ENCODE data around the gene OLAH.

DNA sequence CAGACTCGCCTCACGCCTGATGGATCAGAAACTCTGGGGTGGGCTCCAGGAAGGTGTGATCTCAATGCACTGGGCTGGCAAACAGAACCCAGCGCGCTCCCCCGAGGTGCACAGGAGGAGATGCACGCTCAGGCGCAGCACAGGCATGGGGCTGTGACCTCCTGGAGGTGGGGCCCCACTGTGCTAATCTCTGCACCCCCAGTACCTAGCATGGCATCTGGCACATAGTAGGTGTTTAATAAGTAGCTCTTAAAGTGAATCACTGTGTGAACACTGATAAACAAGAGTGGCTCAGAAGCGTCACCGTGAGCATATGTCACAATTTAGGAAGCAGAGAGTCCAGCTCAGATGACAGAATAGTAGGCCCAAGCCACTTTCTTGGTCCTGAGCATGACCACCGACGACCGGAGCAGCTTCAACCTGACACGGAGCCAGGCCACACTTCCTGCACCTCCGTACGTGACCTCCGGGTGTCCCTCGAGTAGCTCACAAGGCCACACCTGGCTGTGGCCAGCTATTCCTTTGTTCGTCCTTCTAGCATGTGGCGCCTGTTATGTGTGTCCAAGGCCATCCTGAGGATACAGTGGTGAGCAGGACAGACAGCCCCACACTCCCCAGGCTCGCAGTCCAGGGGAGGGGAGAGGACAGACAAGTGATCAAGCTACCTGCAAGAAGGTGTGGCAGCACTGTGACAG is 58.1 kb downstream of the PROSER2 start:
- RRBS = 92% methylated on average over 5 of the region's 20 CpGs

GRCh38 chr10:12035089-12035473 is 7.5 kb downstream of the UPF2 start:
- RRBS = no CpG with 5 or more reads among the region's 6 CpGs

DNA sequence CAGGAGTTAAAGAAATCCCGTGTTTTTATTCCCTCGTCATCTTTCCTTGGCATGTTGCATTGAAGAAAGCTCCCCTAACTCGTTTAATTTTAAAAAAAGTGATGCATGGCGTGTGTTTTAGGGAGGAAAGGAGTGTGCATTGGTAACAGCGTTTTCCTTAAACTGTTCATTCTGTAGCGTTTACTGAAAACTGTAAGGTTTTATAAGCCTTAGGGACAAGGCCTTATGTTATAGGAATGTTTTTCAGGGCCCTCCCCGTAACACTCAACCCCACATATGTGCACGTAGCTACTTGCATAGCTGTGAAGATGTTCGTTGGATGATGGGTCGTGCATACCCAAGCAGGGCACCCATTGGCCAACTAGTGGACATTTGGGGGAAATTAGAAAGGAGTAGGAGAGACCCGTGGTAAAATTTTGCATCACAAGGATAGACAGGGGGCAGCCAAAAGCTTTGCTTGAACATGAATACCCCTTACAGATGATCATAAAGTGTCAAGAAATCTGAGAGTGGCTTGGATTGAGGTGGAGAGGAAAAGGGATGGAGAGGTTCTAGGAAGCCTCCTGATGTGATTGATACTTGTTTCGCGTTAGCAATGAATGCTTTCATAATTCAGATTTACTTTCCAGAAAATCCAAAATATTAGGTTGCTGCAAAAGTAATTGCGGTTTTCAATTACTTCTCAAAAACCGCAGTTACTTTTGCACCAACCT is 789 bp downstream of the SEC61A2 start:
- RRBS = no CpG with 5 or more reads among the region's 15 CpGs

DNA sequence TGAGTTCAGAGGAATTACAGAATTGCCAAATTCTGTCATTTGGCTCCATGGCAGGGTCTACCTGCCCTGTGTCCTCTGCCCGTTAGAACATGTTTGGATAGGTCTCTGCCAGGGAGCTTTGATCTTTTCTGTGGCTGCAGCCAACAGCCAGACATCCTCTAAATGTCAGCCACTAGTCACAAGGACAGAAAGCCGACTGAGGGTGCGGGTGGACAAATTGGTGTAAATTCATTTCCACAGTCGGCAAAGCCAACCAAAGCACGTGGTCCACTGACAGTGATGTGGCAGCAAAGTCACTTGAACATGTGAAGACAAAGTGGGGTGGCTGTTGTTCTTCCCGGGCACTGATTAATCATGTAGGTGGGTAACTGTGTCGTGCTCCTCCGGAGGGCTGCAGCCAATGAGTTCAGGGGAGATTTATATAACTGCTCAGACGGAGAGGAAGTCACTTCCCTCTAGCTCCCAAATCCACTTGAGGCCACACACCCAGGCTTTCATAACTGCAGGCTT is 26.7 kb upstream of the CAMK1D start:
- RRBS = 64% methylated on average over 3 of the region's 9 CpGs

DNA sequence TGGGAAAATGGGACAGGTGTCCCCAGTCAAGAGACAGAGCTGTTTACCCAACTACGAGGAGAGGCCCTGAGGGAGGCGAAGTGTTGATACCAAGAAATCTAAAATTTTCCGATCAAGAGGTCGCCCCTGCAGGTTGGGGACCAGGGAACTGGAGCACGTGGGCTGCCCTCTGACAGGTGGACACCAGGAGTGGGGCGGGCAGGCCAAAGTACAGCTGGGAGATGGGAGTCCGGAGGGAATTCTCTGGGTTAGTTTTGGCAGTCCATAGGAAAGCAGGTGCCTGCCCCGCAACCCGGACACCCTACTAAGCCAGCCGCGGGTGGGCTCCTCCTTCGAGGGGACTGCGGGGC is 1.0 kb upstream of the CAMK1D start:
- RRBS = 21% methylated on average over 3 of the region's 13 CpGs

DNA sequence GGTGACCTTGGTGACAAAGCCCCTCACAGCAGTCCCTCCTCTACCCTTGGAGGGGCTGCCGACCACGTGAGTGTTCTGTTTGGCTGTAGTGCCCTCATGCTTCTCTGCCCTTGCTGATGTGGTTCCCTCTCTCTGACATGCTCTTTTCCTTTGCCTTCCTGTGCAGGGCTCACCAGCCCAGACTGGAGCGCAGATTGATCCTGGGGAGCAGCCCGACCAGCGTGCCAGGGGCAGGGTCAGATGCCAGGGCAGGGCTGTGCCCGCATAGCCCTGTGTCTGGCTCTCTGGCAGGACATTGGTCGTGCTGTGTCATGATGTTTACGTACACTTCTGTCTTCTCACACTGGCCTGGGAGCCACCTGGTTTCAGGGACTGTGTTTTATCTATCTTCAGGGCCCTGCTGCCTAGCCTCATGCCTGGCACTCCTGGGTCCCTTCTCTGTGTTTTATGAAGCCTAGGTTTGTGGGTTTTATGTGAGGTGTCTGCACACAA is 300.8 kb downstream of the CAMK1D start:
- RRBS = no CpG with 5 or more reads among the region's 8 CpGs

GRCh38 chr10:12702053-12702295 is 299.5 kb downstream of the CCDC3 start:
- RRBS = no CpG with 5 or more reads among the region's 8 CpGs

DNA sequence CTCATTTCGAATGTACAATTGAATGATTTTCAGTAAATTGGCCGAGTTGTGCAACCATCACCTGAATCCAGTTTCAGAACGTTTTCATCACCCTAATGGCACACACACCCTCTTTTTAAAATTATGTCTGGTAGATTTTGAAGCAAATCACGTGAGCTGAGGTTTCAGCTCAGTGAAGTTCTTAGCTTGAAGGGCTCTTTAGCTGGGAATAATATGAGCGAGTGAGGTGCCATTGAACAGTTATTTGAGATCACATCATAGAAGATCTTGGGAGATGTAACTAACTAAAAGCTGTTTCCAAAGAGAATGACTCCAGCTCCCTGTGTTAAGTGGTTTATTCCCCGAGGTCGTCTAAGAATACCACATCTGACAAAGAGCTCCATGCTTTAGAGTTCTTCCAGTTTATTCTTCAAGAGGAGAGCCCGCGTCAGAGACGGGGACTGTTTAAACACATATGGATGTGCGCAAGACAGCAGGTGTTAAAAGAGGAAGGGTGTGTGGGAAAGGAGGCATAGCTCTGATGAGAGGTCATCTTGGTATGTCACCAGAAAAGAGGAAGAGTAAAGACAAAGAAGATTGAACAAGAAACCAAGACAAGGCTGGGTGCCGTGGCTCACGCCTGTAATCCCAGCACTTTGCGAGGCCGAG is 258.9 kb downstream of the CCDC3 start:
- RRBS = no CpG with 5 or more reads among the region's 15 CpGs

DNA sequence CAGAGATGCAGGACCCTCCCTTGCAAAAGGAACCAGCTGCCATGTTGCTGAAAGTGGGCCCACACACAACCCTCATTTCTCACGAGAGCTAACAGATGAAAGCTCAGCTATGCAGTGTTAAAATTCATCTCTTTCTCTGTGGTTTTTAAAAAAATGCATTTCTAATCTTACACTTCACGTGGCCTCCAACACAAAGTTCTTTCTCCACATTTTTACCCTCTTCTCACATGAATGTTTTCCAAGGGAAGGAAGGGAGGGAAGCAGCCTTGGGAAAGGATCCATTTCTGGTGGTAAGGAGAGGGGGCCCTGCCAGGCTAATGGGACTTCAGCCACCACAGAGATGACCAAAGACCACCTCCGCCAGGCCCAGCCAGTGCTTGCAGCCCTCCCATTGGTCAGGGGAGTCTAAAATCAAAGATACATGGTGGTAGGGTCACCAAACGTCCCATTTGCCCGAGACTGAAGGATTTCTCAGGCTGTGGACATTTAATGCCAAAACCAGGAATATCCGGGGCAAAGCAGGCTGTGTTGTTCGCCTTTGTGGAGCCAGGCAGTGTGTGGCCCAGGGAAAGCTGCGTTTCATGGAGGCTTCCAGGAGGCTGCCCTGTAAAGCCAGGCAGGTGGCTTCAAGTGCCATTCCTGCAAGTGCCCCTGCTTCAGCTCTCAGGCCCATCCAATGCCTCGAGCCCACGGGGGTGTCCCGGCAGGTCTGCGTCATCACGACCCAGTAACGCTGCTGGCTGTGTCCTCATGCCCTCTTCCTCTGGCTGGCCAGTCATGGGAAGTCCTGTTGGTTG is 171.3 kb downstream of the CCDC3 start:
- RRBS = no CpG with 5 or more reads among the region's 14 CpGs

- RRBS = no CpG with 5 or more reads among the region's 14 CpGs
Observed at GRCh38 chr10:13351411-13352089, 3.5 kb upstream of the SEPHS1 start.

GRCh38 chr10:13536623-13537083 is 7.8 kb upstream of the BEND7 start:
- RRBS = no CpG with 5 or more reads among the region's 4 CpGs

DNA sequence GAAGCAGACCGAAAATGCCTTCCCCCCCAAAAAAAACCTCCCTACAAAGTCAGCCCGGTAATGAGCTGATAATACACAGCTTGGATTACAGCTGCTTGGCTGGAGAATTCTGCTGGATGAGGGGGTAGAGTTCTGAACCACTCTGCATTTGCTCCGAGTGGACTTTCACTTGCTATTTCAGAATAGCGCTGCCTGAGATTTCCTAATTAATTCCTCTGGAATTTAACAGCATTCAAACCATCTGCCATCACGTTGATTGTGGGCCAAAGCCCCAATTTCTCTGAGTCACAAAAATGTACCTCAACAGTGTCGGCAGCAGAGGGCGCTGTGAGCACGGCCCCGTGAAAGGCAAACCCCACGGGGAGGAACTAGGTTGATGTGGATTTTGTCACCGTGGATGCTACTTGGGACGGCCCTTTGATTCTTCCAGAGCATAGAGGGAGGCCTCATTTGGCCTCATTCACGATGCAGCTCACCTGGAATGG is 73.1 kb downstream of the PRPF18 start:
- RRBS = no CpG with 5 or more reads among the region's 13 CpGs

GRCh38 chr10:13991415-13991669 is 339.4 kb downstream of the FRMD4A start:
- RRBS = no CpG with 5 or more reads among the region's 2 CpGs

DNA sequence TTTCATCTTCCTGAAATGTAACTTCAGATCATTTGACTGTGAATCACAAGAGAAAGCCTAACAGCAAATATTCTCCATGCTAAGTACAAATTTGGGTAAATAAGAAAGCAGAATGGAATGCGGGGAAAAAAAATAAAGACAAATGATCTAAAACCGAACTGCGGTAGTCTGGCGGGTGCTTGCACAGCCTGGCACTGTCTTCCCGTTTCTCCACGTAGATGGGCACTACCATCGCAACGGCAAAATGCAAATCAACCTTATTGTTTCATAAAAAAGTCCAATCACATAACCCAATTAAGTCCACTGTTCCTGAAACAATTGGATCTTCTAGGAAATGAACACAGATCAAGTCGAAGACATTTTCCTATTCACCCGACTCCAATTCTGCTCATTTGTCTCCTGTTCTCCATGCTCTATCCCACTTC is 74.6 kb upstream of the FRMD4A start:
- RRBS = no CpG with 5 or more reads among the region's 10 CpGs

DNA sequence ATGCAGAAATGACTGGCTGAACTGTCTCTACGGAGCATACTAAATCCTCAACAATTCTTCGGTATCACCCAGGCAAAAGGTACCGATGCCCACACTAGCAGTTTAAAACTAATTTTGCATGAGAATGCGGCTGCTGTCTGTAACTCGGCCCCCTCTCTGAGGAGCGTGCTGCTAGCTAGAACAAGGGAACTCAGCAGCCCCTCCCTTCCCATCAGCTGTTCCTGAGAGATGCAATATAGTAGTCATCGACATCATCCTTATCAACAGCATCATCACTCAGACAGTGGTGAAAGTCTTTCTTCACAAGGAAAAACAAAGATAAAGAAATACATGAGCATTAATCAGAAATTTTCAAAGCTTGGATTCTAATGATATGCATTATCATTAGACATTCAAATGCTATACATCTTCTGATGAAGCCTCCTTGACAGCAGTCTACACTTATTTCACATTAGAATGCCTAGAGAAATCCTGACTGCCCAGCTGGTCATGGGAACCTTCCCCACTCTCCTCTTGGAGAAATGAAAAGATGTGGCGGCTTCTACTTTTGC is 189.1 kb upstream of the FRMD4A start:
- RRBS = no CpG with 5 or more reads among the region's 8 CpGs

- RRBS = no CpG with 5 or more reads among the region's 6 CpGs
Observed at GRCh38 chr10:14596641-14596945, 178.1 kb downstream of the FAM107B start.

GRCh38 chr10:14602925-14603265 is 171.8 kb downstream of the FAM107B start:
- RRBS = no CpG with 5 or more reads among the region's 2 CpGs

- RRBS = no CpG with 5 or more reads among the region's 2 CpGs
Observed at GRCh38 chr10:15043707-15044102, at the start of gene OLAH. Gene OLAH (plus strand): TSS chr10:15043943.

DNA sequence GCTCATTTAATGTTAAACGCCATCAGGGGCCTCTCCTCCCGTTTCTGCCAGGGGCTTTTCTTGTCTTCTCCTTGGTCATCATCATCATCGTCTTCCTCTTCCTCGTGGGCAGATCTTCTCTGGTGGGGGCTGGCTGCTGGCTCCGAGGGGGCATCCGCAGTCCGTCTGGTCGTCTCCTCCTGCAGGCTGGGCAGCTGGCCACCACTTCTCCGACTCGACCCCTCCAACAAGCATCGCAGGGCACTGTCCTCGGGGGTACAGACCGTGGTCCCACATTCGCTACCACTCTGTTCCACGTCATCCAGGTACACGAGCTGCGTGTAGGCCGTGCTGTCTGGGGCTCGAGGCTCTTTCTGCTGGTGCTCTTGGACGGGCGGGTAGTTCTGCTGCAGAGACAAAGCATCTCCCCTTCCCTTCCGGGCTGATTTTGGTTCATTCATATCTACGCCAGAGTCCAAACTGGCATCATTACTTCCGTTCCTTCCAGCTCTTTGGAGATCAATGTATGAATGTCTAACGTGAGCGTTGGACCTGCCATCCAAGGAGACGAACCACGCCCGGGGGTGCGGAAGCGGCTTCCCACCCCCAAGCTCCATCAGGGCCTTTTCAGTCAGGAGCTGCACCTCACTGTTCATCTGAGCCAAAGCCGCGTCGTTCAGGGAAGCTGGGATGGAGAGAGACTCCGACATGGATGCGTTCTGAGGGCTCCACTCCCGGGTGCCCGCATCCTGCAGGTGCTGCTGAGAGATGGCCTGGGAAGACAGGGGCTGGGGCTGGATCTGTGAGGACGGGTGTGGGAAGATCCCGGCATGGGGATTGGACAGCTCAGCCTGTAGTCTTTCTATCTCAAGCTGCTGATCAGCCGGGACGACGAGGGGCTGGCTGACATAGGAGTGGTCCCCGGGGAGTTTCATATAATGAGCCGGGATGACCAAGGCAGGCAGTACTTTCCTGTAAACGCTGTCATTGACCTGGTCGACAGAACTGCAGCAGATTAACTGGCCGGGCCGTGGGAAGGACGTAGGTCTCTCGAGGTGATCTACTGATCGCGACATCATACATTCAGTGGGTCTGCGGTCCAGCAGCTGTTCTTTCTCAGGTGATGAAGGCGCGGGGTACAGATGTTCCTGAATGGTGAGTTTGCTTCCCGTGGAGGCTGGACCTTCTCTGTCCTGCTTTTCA is 44.8 kb upstream of the NMT2 start:
- RRBS = 90% methylated on average over 11 of the region's 57 CpGs

DNA sequence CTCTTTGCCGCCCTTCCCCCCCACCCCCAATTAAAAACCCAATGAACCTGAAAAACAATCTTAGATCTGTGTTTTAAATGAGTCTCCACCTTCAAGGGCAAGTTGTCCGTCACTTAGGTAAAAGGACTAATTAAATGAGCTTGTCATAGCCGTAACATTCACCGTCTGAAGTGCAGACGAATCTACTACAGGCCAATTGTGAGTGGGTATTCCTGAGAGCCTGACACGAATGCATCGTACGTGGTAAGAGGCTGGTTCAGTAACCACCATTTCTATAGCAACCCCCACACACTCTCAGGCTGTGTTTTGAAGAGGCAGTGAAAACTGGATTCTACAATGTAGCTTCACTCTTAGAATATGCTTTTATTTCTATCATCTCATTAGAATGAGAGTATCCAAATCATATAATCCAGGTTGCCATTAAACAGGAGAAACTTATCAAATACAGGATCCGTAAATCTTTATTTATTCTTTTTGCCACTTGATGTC is 70.1 kb upstream of the NMT2 start:
- RRBS = no CpG with 5 or more reads among the region's 9 CpGs